Penis (tissue), 1 donor: Measurements from ENCODE around the genes INSL5 and C1orf141.

GRCh38 chr1:65428203-65428783 is 7.8 kb downstream of the LEPR start:
- PRO-cap = no peak

- PRO-cap = no peak
Measured at GRCh38 chr1:65484335-65484886, 63.9 kb downstream of the LEPR start.

DNA sequence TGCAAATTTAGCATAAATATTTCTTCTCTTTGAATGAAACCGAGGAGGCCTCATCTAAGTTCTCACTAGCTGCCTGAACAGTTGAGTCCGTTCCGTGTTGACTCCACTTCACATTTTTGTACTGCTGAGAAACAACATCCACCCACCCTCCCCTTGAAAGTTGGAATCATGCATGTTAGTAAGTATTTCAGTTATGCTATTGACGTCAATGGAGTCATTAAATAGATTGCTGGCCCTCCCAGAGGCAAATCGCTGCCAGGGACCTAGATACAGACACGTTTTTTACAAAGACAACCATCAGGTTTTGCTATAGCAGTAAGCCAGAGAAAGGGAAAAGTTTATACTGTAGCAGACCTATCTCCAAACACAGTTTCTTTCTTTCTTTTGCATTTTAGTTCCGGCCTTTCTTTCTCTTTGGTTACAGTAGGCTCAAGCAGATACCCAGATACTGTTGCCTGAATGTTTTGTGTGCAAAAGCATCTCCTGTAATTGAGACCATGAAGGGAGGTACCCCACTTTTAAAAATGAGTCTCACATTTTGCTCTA is 262.6 kb upstream of the SGIP1 start:
- PRO-cap = unidirectional peak, plus-strand start at position 247 of the sequence; unidirectional peak, plus-strand start at position 323 of the sequence

DNA sequence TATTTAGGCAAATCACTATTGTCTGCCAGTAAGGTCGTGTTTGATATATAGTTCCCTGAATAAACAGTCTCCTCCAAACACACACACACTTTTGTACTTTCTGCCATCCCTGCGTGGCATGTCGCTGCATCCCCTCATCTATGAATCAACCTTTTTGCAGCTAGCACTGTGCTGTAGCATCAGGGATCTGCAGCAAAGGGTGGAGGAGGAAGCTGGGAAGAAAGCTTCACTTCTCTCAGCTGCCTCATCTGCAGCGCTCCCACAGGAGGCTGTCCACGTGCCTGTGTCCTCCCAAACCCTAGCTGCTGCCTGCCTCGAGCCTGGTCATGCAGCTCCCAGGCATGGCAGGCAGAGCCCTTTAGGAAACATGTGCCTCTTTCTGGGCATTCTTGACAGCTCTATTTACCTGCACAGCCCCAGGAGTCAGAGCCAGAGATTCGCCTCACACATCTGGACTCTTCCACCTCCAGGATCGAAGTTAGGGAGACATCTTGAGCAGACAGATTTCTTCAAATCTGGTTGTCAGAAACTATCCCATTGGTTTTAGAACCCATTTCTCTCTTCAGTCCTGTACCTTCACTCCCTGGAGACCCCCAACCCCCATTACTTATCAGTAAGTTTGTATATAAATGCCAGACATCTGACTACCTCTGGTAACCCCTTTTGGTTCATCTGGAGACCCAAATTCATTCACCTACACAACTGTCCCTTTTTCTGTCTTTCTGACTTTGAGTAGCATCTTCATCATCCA is 262.0 kb upstream of the SGIP1 start:
- PRO-cap = bidirectional peak, plus-strand start at position 192 of the sequence, minus-strand start at position 147 of the sequence

- PRO-cap = no peak
Measured at GRCh38 chr1:66278156-66278934, 255.6 kb upstream of the SGIP1 start.

- PRO-cap = no peak
Measured at GRCh38 chr1:66332525-66333156, 201.3 kb upstream of the SGIP1 start.

DNA sequence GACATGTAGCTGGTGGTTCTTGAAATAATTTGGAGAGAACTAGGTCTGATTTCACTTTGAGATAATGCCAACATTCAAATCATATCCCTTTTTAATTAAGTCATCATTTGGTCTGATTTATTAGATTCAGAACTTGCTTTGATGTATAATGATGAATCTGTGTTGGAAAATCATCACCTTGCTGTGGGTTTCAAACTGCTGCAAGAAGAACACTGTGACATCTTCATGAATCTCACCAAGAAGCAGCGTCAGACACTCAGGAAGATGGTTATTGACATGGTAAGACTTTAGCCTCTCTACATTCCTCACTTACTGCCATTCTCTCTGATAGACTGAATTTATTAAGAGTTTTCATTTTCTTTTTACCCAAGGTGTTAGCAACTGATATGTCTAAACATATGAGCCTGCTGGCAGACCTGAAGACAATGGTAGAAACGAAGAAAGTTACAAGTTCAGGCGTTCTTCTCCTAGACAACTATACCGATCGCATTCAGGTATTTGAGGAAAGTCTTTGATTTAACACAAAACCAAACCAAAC is 166.3 kb upstream of the SGIP1 start:
- PRO-cap = no peak

GRCh38 chr1:66373157-66373672 is 160.7 kb upstream of the SGIP1 start:
- PRO-cap = no peak

DNA sequence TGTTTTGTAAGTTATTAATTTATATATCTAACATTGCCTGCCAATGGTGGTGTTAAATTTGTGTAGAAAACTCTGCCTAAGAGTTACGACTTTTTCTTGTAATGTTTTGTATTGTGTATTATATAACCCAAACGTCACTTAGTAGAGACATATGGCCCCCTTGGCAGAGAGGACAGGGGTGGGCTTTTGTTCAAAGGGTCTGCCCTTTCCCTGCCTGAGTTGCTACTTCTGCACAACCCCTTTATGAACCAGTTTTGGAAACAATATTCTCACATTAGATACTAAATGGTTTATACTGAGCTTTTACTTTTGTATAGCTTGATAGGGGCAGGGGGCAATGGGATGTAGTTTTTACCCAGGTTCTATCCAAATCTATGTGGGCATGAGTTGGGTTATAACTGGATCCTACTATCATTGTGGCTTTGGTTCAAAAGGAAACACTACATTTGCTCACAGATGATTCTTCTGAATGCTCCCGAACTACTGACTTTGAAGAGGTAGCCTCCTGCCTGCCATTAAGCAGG is 160.2 kb upstream of the SGIP1 start:
- PRO-cap = no peak

DNA sequence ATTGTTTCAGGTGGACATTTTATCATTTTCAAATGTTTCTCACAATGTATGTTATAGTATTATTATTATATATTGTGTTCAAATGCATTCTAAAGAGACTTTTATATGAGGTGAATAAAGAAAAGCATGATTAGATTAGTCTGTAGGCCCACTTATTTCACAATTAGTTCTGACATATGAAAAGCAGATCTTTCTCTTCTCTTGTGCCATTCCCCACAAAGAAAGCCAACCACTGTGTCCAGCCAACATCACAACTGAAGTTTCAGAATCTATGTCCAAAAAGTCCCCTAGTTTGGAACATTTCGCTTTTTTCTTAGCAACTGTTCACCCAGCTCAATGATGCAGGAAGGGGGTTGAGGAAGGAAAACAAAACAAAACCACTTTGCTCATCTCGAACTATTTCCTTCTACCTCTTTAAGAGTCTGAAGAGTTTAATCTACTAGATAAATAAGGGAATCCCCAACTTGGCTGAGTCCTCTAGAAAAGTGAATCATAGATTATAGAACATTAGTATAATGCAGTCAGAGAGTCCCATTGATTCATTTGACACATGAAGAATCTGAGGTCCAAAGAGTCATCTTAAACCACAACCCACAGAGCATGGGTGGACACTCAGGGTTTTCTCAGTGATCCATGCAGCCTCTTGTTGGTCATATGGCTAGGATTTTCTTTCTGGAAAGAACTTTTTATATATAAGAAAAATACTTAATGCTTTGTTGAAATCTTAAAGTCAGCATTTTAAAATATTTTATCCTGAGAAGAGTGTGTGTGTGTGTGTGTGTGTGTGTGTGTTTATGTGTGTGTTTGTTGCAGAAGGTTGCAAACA is 159.3 kb upstream of the SGIP1 start:
- PRO-cap = no peak

GRCh38 chr1:66395669-66395967 is 138.3 kb upstream of the SGIP1 start:
- PRO-cap = no peak

DNA sequence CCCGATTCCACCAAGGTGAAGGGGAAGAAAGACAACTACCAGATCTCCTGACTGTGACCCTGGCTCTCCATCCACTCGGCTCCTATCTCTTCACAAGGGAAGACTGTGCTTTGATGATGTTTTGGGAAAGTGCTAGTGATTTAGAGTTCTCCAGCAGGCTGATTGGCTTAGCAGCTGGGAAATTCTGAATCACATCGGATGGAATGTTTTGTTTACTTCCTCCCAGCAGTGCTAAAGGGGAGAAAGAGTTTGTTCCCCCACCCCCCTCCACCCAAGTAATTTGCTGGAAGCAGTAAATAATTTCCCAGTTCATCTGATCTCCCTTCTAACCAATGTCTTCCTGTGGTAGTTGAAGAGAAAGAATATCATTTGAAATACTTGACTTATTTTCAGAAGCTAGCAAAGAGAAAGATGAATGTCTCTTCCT is 29.5 kb downstream of the SGIP1 start:
- PRO-cap = unidirectional peak, minus-strand start at position 84 of the sequence

DNA sequence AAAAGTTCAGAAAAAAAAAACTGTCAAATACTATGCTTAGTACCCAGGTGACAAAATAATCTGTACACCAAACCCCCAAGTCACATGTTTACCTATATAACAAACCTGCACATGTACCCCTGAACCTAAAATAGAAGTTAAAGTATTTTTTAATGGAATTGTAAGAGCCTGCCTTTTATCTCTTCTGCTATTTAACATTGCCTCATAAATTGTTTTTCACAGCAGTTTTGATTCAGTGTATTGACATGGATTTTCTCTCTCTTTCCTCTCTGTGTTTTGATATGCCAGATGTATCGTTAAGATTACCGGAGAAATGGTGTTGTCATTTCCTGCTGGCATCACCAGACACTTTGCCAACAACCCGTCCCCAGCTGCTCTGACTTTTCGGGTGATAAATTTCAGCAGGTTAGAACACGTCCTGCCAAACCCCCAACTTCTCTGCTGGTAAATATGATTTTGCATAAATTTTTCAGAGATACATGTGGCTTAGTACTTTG is 23.2 kb upstream of the DYNLT5 start:
- PRO-cap = no peak

- PRO-cap = no peak
Measured at GRCh38 chr1:66758025-66758748, 5.9 kb downstream of the DYNLT5 start.

GRCh38 chr1:66801185-66801448 is at the start of gene INSL5:
TSS of gene INSL5 (minus strand) at chr1:66801276.
- PRO-cap = no peak

GRCh38 chr1:66925642-66925875 is 769 bp downstream of the MIER1 start:
- PRO-cap = no peak

DNA sequence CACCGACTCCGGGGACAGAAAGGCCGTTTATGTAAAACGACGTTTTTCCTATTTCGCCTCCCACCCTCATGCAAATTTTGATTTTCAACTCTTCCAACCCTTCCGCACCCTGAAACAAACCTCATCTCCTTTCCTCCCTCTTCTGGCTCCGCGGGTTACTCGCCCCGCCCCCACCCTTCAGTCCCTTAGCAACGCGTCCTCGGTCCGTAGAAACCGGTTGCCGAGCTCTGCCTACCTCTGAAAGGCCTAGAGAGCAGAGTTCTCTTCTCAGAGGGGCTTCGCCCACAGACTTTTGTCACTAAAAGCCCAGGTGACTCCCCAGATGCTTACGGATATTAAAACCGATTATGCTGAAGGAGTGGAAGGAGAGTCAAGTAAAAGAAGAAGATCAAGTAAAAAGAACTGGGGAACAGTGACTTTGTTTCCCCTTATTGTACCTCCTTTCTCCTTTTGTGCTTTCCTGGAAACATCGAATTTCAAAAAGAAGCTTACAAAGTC is at the start of gene C1orf141:
Gene C1orf141, minus strand, starts transcription at position 161 of the 498 bp plus-strand sequence.
- PRO-cap = no peak

DNA sequence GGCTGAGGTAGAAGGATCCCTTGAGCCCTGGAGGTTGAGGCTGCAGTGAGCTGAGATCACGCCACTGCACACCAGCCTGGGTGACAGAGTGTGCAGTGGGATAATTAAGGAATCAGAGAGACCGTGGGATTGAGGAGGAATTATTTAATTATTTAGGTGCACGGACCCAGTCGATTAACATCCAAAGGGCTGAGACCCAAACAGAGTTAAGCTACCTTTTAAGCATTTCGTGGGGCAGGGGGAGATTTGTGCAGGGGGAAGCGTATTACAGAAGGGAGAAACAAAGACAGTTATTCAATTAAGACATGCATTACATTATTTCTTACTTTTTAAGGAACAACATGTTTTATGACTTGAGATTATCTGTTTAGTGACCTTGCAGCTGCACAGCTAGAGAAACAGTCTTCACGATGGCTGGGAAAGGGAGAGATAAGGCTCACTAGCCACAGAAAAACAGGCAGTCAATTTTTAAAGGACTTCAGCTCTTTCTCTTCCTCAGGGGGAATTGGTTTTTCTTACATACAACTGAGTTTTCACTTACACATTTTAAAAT is 7.0 kb upstream of the C1orf141 start:
- PRO-cap = no peak

DNA sequence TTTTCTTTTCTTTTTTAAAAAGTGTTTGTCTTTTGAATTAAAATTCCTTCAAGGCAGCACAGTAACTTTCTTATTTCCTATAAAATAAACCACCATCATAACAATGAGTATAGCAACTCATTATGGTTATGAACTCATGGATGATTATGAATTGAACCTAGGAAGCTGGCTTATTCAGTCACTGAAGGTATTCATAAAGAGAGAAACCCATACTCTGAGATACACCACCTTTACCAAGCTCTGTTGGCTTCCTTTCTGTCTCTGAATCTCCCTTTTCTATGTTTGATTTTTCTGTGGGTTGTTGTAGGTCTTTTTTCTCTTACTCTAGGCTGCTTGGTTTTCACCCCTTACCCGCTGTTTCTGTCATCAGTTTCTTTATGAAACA is 25.2 kb downstream of the IL12RB2 start:
- PRO-cap = no peak

DNA sequence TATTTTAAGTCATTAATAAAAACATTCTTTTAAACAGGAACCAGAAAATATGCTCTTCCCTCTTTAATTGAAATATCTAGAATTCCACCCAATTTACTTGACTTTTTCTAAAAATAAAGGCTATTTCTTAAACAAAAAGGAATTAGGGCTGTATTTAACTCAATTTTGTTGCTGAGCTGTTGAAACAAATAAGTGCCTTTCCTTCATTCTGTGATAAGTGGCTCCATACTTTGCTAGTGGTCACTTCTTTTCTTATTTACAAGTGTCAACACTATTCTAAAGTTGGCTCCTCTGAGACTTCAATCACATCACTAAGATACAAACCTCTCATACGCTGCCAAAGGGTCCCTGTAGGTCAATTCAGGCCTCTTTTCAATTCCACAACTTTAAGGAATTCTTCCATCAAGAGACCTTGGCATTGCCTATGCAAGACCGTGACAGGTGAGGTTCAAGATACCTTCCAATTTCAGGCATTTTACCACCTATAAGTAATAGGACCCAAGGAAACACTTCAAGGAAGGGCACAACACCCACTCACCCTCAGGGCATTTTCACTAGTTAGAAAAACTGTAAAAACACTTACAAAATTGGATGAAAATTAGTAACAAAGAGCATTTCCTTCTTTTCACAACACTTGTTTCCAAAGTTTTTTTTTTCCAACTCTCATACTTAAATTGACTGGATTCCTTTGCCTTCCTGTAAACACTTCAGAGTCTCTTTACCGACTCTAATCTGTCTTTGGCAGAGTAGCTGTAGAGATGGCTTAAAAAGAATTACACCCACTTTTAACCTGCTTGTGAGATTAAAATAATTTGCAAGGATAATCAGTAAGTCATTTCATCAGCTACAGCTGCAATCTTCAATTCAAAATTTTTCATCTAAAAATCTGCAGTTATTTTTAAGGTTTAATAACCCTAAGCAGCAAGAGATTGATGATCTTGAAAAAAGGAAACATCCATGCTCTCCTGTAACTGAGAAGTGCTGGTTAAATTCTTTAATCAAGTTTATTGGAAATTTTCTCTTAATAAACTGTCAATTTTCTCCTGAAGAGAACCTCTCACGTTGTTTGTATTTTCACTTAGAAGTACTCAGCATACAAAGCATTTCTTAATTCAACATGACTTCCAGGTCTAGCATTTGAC is 24.5 kb downstream of the SERBP1 start:
- PRO-cap = no peak